Neural cell (in vitro differentiated cells): ENCODE measurements around the genes ENPP5, PTCHD4, CRISP2 and DEFB113.

DNA sequence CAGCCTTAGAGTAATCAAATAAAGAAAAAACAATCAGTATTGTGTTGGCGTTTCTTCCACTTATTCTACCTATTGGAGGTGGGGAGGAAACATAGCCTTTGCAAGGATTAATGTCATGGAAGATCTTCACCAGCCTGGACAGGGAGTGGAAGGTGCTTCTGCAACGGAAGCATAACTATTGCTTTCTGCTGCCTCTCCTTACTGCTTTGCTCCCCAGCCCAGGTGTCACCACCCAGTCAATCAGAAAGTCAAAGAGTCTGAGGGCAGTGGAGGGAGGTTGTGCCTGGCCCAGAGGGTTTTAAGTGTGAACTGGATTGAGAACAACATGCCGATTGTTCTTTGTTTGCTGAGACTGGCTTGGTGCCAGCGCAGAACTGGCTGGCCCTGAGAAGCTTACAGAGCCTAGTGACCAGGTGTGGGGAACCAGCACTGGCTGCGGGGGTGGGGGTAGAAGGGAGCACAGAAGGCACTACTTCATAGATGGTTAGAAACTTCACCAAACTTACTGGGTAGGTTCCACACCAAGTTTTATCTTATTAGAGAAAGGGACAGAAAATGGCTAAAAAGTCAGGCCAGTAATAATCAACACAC lies 31.1 kb upstream of the ENPP4 start:
- RAMPAGE, long total RNA = no peak

DNA sequence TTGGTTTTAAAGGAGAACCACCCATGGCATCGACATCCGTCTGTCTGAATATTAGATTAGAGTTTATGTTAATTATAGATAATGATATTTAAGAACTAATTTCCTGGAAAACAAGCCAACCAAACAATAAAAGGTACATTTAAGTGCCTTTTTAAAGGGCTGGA lies 640 bp downstream of the ENPP4 start:
- RAMPAGE, long total RNA = no peak

GRCh38 chr6:46170335-46171343 lies at the start of gene ENPP5:
Gene ENPP5 (minus strand): TSS chr6:46170980.
- RAMPAGE, long total RNA = start-site peak on the minus strand at chr6:46170924-46171007, 41 and 21 reads in 2 replicates

GRCh38 chr6:46325277-46326106 lies 154.7 kb upstream of the ENPP5 start:
- RAMPAGE, long total RNA = start-site peak on the minus strand at chr6:46325645-46325664, 186 and 230 reads in 2 replicates

GRCh38 chr6:46393417-46394223 lies 97.6 kb downstream of the RCAN2 start:
- RAMPAGE, long total RNA = no peak

GRCh38 chr6:46404968-46405472 lies 86.2 kb downstream of the RCAN2 start:
- RAMPAGE, long total RNA = no peak

DNA sequence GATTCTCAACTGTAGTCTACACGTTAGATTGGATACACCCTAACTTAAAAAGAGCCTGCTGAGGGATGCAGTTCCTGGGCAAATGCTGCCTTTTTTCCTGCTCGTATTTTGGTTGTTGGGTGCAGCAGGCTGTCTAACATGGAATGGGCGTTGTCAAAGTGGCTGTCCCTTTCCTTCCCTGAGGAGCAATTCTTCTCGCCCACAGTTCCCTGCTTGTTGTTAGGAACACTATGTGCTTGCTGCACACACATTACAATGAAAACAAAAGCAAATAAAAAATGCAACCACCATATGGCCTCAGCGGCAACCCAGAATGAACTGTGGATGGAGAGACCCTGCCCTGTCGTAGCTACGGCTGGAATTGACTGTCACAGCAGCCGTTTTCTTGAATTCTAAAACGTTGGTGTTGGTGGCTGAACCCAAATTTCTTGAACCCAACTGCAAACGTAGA lies 1.8 kb upstream of the ADGRF5 start:
- RAMPAGE, long total RNA = no peak

GRCh38 chr6:47132480-47132831 lies 90.3 kb upstream of the ADGRF1 start:
- RAMPAGE, long total RNA = no peak

DNA sequence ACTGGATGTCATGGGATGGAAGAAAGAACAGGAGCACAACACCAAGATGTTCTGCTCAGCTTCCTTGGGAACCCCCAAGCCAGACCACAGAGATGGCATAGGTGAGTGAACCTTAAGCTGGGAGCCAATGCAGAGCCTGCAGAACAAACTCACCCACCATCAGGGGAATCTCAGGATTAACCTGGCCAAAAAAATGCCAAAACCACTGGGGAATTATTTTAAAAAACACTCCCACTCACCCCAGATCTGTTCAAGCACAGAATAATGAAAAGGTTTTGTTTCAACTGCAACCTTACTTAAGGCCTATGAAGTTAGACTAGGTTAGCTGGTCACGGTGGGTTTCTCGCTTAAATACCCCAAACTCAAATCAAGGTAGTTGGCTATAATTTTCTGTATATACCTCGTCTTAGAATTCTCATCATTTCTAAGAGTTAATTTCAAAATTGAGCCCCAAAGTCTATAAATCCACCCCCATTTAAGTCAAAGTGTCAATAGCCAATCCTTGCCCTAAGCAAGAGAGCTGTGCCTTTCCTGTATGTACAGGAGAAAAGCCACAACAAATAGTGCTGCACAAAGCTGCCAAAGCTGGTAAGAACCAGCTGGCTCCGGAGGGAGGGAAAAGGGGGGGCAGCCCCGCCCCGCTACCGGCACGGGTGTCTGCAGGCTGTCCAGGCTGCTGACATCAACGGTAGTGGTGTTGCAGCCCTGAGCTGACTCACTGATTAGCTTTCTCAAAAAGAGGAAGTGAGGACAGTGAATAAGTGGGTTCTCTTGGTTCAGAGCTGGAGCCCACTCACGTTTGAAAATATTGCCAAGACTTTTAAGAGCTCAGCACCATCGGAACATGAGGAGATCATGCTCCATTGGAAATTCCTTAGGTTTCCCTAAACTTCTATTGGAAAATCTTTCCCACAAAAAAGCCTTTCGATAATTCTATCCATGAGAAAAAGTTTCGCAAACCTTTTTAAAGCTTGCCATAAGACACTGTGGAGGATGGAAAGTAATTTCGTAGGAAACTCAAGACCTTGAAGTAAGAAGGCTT lies 67.4 kb downstream of the TNFRSF21 start:
- RAMPAGE, long total RNA = no peak

- RAMPAGE, long total RNA = no peak
Measured at GRCh38 chr6:47419476-47420043, 58.0 kb upstream of the CD2AP start.

DNA sequence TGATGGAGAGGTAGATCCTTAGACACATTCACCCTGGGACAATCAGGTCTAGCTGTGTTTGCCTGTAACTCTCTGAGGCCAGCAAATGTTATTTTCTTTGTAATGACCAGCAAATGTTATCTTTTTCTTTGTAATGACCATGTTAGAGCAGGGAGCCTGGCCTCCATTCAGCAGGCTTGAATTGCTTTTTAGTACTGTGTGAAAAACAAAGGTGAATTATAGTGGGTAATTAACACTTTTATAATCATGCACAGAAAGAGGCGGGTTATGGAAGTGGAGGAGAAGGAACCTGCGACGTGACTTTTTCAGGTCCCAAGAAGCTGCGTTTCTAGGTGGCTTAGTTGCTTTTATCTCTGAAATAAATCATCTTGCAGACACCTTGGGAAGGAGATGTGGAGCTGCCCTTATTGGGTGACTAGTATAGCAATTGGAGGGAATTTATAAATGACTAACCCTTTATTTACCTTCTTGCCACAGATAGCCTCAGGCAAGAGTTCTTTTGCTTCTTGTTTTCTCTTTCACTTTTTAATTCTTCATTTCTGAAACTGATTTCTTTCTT lies 2.8 kb downstream of the ADGRF4 start:
- RAMPAGE, long total RNA = no peak

DNA sequence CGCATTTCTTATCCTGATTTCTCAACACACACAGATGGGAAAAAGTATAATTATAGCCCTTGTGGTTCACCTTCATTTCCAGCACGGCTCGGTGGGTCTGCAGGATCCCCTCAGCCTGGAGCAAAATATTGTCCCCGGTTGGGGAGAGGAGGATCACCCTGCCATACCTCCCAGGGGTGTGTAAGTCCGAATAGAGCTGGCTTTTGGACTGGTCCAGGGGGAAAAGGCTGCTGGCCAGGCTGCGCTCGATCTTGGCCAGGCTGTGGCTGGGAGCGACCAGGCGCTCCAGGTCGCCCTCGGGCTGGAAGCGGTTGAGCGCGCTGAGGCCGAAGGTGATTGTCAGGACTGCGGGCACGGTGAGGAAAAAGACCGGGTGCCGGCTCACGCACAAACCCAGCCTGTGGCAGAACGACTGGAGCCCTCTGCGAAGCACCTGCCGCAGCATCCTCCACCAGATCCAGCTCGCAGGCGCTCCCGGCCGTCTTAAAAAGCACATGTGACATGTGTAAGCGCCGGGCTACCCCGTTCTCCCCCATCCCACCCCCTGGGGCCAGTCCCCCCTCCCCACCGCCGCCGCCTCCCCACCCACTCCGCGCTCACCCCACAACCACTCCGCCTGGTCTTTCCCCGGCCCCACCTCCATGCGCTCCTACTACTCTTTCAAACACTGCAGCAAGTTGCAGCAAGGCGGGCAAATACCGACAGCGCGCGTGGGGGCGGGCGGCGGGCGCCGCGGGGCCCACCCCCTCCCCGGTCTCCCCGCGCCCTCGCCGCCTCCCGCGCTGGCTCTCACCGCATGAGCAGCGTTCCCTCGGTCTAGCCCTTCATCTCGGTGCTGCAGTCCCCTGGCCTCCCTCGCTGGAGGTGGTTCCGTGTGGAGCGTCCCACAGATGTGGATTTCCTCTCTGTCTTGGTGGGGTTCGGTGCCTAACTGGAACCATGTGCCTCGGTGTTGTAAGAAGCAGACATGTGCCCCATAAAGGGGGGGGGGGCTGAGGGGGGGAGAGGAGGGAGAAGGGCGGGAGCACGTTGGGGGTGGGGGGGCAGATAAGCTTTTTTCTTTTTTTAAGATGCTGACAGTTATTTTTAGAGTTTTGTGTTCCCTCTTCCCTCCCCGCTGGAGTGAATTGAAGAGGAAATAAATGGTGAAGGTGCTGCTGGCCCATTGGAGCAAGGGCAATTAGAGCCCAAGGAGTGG lies 42.4 kb downstream of the PTCHD4 start:
- RAMPAGE, long total RNA = start-site peak on the minus strand centred at position 403 of the sequence, 148 bp wide, 297 and 399 reads in 2 replicates; start-site peak on the minus strand centred at position 660 of the sequence, 50 bp wide, 122 and 165 reads in 2 replicates; start-site peak on the minus strand centred at position 889 of the sequence, 47 bp wide, 46 and 75 reads in 2 replicates

DNA sequence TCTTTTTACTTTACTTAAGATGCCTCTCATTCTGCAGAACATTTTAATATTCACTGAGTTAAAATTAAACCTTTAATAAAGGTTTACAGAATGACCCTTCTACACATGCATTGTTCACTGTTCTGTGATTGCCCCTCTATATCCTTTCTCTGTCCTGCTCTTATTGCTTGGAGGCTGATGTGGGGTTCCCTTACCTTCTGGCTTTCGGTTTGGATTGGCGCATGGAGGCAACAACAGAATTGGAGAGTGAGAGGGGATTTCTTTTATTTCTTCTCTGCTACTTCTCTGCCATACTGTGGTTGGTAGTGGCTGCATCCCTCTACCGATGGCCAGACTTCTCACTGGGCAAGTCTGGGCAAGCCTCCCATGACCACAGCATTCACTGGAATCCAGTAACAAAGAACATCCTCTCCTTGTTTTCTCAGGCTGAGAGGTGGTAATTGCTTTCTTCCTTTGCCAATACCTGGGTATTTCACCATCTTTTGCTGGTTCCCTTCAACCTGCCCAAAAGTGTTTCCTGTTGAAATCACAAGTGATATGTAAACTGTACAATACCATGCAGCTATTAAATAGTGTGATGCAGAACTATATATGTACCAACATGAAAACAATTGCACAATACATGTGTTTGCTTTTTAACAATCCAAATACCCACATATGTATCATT lies at the start of gene PTCHD4:
Gene PTCHD4 (minus strand): TSS at position 343 of the 667 bp plus-strand sequence.
- RAMPAGE, long total RNA = no peak

GRCh38 chr6:49713336-49713935 lies at the start of gene CRISP2:
Gene CRISP2 (minus strand): TSS chr6:49713543.
- RAMPAGE, long total RNA = no peak

DNA sequence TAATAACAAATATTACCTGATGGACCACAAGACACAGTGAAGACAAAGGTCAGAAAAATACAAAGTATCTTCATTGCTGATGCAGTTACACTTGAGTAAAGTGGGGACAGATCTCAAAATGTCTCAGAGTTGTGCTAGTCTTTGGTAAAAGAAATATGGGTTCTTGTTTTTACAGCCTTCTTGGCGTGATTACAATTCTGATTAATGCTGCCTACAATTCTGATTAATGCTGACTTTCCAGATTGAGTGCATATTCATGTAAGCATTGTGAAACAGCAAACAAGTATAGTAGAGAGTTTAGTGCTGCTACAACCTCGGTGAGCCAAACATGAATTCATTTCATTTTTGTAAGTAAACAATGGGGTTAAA lies at the start of gene DEFB113:
Gene DEFB113 (minus strand): TSS at position 74 of the 369 bp plus-strand sequence.
- RAMPAGE, long total RNA = no peak

GRCh38 chr6:50417302-50417559 lies 296.1 kb upstream of the TFAP2D start:
- RAMPAGE, long total RNA = no peak

- RAMPAGE, long total RNA = no peak
Measured at GRCh38 chr6:50819312-50820226, 898 bp downstream of the TFAP2B start.

DNA sequence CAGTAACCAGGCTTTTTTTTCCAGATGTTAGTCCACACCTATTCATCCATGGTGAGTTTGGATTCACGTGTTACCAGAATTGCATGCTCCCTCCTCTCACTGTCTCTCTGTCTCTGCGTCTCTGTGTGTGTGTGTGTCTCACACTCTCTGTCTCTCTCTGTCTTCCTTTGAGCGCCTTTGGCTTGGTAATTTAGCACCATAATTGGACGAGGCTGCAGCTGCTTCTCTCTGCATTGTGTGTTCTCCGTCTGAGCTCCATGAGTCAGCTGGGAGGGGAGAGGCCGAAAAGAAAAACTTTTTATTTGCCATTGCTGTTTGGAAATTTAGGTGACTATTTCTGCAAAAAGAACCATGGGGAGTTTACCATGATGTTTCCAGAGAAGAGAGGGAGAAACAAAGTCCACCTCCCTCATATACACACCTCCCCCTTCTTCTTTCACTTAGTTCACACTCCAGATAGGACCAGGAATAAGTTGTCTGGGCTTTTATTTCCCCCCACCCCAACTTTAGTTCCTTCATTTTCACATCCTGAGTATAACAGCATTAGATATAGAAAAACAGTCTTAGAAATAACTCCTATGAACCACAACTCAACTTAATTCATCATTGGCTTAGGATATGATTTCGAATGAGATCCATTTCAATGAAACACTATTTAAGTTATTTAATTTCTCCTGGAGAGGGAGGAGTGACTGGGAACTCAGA lies 3.6 kb downstream of the TFAP2B start:
- RAMPAGE, long total RNA = no peak

GRCh38 chr6:52390021-52390741 lies 28.2 kb downstream of the PAQR8 start:
- RAMPAGE, long total RNA = no peak

GRCh38 chr6:52393587-52394899 lies 26.1 kb upstream of the EFHC1 start:
- RAMPAGE, long total RNA = no peak